ENCODE measurements around a stretch of chr21.

GRCh38 chr21:43340688-43341152, 86.2 kb downstream of the SIK1 start:
- PRO-cap, result no peak
- RRBS, 2 experiments, result no CpG with 5 or more reads among the region's 19 CpGs

DNA sequence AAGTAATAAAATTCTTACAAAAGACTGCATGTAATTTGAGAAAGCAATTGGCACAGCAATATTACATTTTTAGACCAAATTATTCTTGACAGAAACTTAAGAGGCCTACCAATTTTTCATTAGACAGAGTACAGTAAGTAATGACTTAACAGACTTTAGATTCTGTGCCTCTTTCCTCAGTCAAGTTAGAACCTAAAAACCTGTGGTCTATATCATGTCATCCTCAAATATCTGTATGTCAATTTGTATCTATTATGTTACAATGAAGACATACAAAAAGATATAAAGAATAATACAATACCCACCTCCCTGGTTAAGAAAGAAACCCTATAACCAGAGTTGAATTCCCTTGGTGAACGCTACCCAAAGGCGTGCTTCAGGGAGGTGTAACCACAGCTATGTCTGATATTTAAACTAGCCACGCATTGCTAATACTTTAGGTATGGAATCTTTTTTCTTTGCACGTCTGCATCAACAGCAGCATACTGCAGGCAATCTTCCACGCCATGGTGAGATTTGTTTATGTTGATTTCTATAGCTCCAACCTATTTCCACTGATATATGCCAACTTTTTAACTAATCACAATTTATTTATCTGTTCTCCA, 35.6 kb downstream of the H2BC12L start:
- PRO-cap, result no peak
- RRBS, 2 experiments, result no CpG with 5 or more reads among the region's 5 CpGs

GRCh38 chr21:43646518-43646938, 12.8 kb downstream of the HSF2BP start:
- PRO-cap, result no peak
- RRBS, 2 experiments, result no CpG with 5 or more reads among the region's 7 CpGs

DNA sequence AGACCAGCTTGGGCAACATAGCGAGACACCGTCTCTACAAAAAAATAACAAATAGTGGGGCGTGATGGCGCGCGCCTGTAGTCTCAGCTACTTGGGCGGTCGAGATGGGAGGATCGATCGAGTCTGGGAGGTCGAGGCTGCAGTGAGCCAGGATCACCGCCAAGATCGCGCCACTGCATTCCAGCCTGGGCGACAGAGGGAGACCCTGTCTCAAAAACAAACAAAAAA, 277 bp downstream of the HSF2BP start:
- PRO-cap, result no peak
- RRBS, 2 experiments, result no CpG with 5 or more reads among the region's 15 CpGs

DNA sequence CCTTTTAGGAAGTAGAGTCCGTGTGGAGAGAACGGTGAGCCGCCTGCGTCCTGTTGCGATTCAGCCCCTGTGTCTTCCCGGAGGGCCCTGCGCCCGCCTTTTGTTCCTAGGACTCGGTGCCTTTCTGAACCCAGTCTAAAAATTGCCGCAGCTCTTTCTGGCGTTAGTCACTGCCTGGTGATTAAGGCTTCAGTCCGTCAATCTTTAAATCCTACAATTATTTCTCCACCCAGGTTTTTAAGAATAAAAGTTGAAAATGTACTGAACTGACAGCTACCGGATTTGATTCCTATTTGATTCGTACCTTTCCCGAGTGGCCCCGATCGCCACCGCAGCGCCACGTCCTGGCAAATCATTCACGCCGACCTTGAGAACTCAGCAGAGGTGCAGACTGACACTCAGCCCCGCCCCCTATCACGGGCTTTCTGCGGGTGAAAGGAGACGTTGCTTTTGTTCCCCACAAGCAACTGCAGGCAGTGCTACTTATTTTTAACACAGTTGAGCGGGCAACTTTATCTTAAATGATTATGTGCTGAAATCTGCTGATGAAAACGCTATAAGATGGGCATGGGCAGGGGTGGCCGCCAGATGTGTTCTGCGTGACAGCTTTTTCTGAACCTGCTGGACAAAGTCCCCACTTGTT, 16.1 kb upstream of the PDXK start:
- PRO-cap, result no peak
- RRBS, 2 experiments, result no CpG with 5 or more reads among the region's 30 CpGs

DNA sequence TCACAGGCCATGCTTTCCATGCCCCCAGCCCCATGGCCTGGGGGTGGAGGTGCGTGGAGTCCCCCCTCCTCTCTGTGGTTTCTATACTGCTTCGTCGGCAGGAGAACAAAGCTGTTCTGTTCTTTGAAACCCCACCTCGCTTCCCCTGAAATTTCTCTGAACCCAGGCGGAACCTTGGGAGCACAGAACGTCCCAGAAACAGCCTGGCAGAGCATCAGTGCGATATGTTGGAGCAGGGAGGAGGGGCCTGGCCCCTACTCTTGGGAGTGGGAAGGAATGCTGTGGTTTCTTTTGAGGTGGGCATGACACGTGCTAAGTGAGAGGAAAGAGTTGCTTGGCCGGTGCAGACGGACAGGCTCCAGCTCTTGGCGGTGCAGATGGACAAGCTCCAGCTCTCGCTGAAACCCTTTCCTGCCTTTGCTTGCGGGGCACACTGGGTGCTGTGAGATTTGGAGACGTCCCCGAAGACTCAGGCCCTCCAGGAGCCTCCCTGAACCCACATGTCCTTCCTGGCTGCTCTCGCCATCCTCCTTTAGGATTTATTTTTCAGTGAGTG, 15.9 kb downstream of the PDXK start:
- PRO-cap, result no peak
- RRBS, 2 experiments, result no CpG with 5 or more reads among the region's 16 CpGs

- PRO-cap, result no peak
- RRBS, 2 experiments, result 88% methylated on average over 5 of the region's 25 CpGs; no CpG with 5 or more reads in 1 of the 2 experiments
Measured at GRCh38 chr21:43736003-43736651, 17.2 kb downstream of the PDXK start.

DNA sequence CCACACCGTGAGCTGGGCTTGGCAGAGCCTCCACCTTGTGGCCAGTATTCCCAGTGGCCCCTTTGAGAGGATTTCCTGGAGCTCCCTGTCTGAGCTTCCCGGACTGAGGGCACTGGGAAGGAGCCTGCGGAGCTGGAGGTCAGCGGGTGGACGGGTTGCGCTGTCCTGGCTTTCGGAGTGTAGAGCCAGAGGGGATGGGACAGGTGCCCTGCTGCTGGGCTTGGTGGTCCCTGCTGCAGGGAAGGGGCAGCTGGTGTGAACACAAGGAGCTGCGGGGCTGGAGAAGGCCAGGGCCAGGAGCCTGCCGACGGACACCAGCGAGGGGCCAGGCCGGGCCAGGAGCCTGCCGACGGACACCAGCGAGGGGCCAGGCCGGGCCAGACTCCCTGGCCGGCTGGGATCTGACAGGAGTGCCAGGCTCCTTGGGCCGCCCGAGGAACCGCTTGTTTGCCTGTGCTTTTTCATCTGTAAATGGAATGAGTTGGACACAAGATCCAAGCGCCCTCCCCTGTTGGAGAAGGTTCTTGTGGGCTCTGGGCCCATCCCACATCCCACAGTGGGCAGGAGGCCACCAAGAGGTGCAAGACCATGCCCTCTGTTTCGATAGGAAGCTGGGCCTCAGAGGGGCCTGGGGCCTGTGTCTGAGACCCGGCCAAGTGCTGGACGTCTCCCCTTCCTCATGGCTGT, 18.6 kb downstream of the PDXK start:
- PRO-cap, result no peak
- RRBS, 2 experiments, result 79% methylated on average over 4 of the region's 24 CpGs; no CpG with 5 or more reads in 1 of the 2 experiments

GRCh38 chr21:43756650-43757494, 19.2 kb downstream of the CSTB start:
- PRO-cap, result no peak
- RRBS, 2 experiments, result no CpG with 5 or more reads among the region's 23 CpGs

DNA sequence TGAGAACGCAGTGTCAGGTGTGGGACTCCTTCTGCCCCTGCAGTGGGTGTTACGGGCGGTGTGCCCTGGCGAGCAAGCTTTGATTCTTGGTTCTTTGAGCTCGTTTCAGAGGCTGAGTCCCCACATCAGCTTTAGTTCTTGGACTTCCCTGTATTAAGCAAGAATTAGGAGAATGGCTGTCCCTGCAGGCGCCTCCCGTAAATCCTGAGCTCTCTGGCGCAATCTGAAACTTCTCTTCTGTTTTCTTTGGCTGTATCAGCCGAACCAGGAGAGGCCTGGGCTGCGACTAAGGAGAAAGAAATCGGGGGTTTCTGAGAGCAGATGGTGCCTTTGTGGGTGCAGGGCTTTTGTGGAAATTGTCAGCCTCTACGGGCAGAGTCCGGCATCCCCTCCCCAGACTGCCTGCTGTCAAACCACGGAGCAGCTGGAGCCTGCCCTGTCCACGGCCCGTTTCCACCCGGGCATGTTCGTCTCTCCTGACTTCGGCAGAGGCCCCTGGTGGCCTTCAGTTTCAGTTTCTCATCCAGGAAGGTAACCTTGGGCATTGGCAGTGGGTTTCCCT, 17.9 kb downstream of the CSTB start:
- PRO-cap, result no peak
- RRBS, 2 experiments, result 87 to 88% methylated on average over 4 of the region's 19 CpGs

- PRO-cap, result no peak
- RRBS, 2 experiments, result 91 to 95% methylated on average over 8 of the region's 41 CpGs
Measured at GRCh38 chr21:43803225-43804225, 14.1 kb downstream of the RRP1 start.

- PRO-cap, result no peak
- RRBS, 2 experiments, result 93 to over 99% methylated on average over 3 of the region's 12 CpGs
Measured at GRCh38 chr21:43861389-43862036, 3.5 kb upstream of the AGPAT3 start.

DNA sequence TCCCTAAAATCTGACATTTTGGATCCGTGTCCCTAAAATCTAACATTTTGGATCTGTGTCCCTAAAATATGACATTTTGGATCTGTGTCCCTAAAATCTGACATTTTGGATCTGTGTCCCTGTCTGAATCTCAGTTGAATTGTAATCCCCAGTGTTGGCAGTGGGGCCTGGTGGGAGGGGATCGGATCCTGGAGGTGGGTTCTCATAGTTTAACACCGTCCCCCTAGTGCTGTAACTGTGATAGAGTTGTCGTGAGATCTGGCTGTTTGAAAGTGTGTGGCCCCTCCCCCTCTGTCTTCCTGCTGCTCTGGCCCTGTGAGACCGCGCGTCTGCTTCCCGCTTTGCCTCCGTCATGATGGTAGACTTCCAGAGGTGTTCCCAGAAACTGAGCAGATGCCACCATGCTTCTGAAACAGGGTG, 24.9 kb downstream of the AGPAT3 start:
- PRO-cap, result no peak
- RRBS, 2 experiments, result no CpG with 5 or more reads among the region's 9 CpGs

- PRO-cap, result no peak
- RRBS, 2 experiments, result no CpG with 5 or more reads among the region's 14 CpGs
Measured at GRCh38 chr21:43905444-43906235, 40.6 kb downstream of the AGPAT3 start.

GRCh38 chr21:44005328-44006098, 6.6 kb upstream of the TRAPPC10 start:
- PRO-cap, result no peak
- RRBS, 2 experiments, result no CpG with 5 or more reads among the region's 17 CpGs

DNA sequence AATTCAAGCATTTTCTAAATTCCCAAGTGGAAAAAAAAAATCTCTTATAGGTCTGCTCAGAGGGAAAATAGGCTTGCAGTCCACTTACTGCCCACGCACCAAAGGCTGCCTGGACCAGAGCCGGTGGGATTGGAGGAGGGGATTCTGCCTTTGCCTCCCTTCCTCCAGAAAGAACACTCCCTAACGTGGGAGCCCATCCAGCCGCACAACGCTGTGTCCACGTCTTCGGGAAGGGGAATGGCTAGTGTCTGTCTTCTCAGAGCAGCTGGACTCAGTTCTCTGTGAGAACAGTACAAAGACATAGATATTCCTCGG, 5.4 kb upstream of the TRAPPC10 start:
- PRO-cap, result no peak
- RRBS, 2 experiments, result no CpG with 5 or more reads among the region's 8 CpGs

DNA sequence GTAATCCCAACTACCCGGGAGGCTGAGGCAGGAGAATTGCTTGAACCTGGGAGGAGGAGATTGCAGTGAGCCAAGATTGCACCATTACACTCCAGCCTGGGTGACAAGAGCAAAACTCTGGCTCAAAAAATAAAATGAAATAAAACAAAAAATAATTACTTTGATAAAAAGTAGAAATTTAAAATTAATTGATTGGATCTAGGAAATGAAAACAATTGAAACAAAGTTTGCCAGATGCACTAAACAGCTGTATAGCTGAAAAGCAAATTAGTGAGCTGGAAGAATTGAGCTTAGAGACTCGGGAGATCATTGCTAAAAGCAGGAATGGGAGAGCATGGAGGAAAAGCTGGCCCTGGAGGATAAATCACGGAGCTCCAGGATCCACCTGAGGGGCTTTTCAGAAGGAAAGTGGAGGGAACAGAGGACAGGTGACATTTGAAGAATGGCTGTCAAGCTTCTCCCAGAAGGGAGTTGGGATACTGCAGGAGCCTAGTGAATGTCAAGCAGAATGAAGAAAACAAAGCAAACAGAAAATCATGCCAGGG, 23.6 kb downstream of the TRAPPC10 start:
- PRO-cap, result no peak
- RRBS, 2 experiments, result no CpG with 5 or more reads among the region's 3 CpGs

DNA sequence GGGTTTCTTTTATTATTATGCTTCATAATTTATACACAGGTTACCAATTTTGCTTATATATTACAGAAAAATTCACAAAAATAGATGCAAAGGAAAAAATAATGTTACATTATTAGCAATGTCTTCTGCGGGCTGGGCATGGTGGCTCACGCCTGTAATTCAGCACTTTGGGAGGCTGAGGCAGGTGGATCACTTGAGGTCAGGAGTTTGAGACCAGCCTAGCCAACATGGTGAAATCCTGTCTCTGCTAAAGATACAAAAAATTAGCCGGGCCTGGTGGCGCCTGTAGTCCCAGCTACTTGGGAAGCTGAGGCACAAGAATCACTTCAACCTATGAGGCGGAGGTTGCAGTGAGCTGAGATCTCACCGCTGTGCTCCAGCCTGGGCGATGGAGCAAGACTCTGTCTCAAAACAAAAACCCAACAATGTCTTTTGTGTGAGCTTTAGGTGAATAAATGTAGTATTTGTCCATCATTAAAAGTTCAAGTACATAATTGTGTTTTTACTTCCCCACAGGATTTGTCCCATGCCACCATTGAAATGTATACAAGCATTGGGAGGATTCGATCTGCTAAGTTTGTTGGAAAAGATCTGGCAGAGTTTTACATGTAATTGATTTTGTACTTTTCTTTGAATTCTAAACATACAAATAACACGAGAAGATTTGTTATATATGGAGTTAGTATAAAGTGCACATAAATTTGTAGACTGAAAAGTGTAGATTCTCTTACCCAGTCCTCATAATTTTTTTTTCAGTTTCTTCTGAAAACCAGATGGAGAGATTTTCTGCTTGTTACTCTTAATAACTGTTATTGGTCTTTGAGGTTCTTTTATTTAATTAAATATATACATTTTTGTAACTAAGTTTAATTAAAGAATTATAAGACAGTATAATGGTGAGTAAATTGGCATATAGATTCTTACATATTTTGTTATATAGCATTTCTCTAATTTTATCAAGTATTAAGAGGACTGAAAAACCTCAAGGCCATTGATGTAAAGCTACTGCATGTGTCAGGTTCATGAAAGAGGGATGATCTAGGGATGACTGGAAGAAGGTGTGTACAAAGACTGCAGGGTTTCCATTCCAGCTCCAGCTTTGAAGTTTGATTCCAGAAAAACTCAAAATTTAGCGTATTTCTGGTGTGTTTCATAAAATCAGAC, 29.6 kb upstream of the PWP2 start:
- PRO-cap, result no peak
- RRBS, 2 experiments, result no CpG with 5 or more reads among the region's 10 CpGs

DNA sequence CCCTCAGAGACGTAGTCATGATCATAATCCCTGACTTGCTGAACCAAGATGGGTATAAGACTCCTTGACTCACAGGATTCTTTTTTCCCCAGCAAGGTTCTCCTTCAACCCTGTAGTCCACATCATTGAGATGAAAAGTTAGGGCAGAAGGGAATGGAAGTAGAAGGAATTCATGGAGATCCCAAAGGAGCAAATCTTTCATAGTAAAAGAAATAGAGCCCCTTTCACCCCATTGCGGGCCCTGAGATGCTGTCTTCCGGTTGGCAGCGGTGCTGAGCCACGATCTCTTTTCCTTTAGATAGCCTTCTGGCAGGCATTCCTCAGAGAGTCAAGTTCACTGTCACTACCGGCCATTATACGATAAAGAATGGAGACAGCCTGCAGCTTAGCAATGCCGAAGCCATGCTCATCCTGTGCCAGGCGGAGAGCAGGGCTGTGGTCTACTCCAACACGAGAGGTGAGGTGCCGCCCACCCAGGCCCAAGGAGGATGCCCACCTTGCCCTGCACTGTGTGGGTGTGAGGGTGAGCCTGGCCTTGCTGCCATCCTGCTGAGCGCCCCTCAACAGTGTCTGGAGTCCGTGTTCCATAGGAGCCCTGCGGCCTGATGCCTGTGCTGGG, 20.6 kb upstream of the PWP2 start:
- PRO-cap, result no peak
- RRBS, 2 experiments, result 83 to 88% methylated on average over 1 to 4 of the region's 14 CpGs

GRCh38 chr21:44329301-44329980, 9.7 kb downstream of the CFAP410 start:
- PRO-cap, result no peak
- RRBS, 2 experiments, result 75% methylated on average over 4 of the region's 14 CpGs; no CpG with 5 or more reads in 1 of the 2 experiments

Measured in HEK293 (cell line).